ENCODE measurements around the genes ACTN4, SIRT2 and MRPS12.

GRCh38 chr19:38638281-38638814 lies 9.1 kb upstream of the ACTN4 start:
- PRO-cap: no peak
- RRBS: no CpG with 5 or more reads among the region's 3 CpGs

- PRO-cap: bidirectional peak, plus-strand start at chr19:38647687, minus-strand start at chr19:38647374
- RRBS: under 1% methylated on average over 12 of the region's 71 CpGs
Observed at GRCh38 chr19:38647558-38648719, at the start of gene ACTN4. Gene ACTN4, plus strand, starts transcription at chr19:38647649.

DNA sequence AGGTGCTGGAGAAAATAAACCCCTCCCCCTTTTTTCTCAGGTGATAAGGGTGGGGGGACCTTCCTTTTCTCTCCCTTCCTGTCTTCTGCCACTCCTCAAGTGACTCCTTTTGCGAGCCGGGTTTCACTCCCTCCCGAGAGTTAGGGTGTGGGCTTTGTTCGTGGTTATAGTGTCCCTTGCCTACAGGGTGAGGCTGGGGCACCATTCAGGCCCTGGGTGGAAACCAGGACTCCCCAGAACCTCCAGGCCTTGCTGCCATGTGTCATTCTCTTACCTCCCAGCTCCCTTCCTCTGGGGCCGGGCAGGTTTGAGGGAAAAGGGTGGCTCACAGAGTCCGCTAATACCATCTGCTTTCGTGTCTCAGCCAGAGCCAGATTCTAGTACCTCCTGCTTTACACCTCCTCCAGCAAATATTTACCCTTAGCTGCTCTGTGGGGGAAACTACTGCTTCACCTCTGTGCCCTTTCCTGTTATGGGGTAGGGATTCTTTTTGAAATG lies 2.8 kb downstream of the ACTN4 start:
- PRO-cap: bidirectional peak, plus-strand start at position 167 of the sequence, minus-strand start at position 101 of the sequence
- RRBS: no CpG with 5 or more reads among the region's 7 CpGs

DNA sequence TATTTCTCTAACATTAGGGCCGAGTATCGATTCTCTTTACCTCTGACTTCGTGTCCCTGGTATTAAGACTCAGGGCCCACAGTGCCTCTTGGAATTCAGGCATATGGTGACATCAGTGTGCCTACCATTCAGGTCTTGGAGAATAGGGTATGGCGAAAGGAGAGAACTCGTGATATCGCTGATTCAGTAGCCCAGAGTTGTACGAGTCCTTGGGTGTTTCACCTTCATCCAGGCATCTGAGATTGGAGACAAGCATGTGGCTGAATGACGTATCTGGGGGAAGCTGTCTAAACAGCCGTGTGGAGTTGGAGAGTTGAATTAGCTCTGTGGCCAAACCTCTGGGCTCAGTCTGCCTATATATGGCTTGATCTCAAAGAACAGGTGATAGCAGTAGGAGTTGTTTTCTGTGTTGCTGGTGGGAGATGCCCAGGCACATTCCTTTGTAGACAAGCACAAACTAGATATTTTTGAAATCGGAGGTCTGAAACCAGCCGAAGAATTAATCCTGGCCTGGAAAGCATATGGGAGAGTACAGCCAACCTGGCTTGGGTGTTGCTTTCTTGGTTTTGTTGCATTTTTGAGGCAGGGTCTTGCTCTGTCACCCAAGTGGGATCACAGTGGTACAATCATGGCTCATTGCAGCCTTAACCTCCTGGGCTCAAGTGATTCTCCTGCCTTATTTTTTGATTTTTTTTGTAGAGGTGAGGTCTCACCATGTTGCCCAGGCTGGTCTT lies 27.4 kb downstream of the ACTN4 start:
- PRO-cap: no peak
- RRBS: no CpG with 5 or more reads among the region's 11 CpGs

DNA sequence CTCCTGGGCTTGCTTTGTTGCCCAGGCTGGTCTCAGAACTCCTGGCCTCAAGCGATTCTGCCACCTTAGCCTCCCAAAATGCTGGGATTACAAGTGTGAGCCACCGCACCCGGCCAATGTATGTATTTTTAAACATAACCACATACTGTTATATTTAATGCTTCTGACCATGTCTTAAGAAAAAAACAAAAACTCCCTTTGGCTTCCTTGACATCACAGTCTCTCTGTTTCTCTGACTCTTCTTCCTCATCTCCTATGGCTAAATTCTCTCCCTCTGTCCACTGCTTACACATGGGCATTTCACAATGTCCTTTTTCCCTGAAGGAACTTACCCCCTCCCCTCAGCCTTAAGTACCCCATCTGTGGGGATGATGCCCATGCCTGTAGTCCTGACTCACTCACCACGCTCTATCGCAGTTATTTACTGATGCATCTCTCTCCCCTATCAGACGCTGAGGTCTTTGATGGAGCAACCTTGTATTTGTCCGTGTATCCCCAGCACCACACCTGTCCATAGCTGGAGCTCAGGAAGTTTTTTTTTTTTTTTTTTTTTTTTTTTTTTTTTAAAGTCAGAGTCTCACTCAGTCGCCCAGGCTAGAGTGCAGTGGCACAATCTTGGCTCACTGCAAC lies 32.3 kb downstream of the ACTN4 start:
- PRO-cap: no peak
- RRBS: no CpG with 5 or more reads among the region's 8 CpGs

- PRO-cap: no peak
- RRBS: no CpG with 5 or more reads among the region's 3 CpGs
Observed at GRCh38 chr19:38694560-38694759, 47.0 kb downstream of the ACTN4 start.

DNA sequence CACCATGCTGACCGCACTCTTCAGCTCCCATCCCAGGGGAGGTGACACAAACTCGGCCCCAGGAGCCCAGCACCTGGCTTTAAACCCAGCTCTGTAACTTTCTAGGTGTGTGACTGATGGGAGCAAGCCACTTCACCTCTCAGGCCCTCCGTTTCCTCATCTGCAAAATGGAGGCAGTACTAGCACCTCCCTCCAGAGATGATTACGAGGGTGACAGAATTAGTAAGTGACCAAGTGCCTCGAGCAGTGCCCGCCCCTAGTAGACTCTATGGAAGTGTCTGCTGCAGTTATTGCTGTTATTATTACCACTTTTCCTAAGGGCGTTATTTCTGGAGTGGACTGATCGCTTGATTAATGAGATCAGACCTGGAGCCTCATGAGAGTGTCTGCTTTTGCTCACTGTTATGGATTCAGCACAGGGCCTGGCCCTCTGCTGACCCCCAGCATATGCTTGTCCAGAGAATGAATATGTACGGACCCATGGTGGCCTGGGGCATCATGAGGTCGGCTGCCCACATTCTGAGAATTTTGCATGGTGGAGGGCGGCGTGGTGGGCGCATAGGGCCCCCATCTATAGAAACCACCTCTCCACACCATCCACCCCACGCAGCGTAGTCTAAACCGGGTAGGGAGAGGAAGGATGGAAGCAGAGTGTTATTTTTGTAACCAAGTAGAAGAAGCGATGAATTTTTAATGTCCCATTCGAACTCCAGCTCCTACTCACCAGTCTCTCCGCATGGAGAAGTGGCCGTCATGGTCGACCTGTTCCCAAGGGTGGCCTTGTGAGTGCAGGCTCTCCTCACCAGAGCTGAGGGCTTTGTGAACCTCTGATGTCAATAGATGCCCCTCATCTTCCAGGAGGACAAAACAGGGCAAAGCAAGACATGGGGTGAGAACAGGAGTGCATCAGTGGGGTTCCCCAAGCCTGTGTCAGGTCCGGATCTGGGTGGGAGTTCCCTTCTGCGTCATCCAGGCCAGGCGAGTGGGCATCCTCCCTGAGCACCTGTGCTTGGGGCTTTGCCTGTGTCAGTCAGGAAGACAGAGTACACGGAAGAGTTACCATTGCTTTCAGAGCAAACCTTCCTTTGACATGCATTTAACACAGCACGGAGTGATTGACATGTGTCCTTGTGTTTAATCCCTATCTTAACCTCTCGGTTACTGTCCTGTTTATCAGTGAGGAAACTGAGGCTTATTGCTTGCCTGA lies 48.0 kb downstream of the CAPN12 start:
- PRO-cap: no peak
- RRBS: no CpG with 5 or more reads among the region's 27 CpGs

DNA sequence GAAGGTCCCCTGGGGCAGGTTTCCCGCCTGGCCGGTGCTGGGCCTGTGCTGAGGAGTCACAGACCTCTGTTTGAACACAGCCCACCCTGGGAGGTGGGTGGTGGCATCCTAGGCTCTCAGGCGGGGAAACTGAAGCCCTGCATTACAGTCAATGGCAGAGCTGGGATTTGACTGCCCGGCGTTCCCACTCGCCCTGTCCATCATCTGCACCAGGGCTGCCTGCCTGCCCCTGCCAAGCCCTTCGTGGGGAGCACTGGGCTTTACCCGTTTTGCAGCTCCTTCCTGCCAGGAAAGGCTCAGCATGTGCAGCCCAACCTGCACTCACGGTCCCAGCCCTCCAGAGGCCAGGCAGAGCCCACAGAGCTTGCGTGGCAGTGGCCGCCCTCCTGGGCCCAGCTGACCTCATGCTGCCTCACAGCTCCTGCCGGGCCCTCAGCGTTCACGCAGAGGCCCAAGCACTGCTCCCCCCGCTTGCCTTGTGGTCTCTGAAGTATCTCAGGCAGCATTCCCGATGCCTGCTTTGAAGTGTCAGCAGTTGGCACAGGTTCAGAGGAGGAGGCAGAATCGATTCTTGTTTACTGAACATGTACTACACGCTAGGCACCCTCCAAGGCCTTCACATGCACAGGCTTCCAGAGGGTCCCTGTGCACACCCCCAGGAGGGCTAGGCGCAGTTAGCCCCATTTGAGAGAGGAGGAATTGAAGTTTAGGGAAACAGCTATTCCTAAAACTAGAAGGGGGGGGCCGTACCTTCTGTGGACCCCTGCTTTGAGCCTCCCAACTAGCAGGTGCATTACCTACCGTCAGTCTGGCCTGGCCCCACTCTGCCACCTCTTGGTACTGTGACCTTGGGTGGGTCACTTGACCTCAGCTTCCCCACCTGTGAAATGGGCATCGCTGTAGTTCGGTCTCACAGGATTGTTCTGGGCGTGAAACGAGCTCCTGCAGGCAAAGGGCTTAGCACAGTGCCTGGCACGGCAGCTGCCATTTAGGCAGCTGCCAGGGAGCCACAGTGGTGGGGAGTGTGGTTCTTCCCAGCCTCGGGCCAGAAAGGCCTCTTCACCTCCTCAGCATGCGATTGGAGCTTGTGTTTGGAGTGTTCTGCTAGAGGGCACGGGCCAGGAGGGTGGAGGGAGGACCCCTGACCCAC lies 32.4 kb downstream of the CAPN12 start:
- PRO-cap: no peak
- RRBS: 83% methylated on average over 2 of the region's 29 CpGs

GRCh38 chr19:38718674-38719606 lies 25.3 kb downstream of the CAPN12 start:
- PRO-cap: bidirectional peak, plus-strand start at chr19:38719504, minus-strand start at chr19:38719312
- RRBS: 75% methylated on average over 2 of the region's 28 CpGs

DNA sequence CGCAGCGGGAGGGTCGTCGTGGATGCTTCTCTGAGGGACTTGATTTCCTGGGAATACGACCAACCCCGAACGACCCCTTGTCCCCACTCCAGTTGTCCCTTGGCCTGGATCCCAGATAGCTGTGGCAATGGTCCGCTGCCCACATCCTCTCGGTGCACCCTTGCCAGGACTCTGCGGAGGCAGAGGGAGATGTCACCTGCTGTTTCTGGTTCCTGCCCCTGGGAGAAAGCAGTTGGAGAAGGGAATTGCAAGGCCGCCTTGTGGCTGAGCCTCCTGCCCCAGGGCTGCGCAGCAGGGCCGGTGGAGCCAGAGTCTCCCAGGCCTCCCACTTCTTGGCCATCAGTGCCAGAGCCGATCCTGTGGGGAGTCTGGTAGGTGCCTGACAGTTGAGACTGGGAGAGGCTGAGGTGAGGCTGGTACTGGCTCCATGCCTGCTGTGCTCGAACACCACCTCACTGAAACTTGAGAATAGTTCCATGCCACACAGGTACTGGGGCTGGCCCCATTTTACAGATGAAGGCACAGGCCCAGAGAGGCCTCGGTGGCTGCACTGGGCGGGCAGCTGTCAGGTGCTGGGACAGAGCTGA lies 24.0 kb downstream of the CAPN12 start:
- PRO-cap: no peak
- RRBS: no CpG with 5 or more reads among the region's 17 CpGs

DNA sequence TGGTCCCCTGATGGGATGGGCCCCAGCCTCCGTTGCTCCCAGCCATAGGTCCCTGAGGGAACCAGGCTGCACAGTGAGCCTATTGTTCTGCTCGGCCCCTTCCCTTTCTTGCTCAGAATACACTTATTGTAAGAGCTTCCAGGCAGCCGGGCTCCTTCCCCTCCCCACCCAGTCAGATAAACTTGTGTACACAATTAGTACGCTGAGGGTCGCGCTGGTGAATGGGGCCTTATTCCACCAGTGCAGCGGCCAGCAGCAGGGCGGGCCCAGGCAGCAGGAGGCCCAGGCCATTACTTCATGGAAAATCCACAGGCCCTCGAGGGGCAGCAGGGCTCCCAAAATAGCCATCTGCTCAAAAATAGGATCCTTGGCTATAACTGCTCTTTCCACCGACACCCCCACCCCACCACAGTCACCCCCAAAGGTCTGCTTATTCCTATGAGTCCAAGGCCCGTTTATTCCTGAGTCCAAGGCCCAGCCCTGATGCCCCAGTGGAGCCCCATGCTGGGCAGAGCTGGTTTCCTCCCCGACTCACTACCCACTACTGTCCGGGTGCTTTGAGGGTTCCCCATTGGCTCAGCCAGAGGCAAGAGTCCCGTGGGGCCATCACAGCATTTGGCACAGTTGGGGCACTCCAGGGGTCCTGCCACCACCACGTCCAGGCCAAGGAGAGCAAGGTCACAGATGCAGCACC lies 22.1 kb downstream of the CAPN12 start:
- PRO-cap: no peak
- RRBS: no CpG with 5 or more reads among the region's 15 CpGs

DNA sequence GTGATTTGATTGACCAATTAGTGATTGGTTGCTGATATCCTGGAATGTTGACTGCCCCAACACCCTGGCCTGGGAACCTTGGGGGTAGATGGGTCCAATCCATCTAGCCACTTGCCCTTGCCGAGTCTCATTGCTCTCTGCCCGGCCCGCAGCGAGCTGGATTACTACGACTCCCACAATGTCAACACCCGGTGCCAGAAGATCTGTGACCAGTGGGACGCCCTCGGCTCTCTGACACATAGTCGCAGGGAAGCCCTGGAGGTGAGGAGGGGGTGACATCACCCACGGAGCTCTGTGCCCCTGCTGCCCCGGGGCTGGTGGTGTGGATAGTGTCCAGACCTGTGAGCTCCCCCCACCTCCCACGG lies 20.8 kb downstream of the CAPN12 start:
- PRO-cap: no peak
- RRBS: no CpG with 5 or more reads among the region's 12 CpGs

DNA sequence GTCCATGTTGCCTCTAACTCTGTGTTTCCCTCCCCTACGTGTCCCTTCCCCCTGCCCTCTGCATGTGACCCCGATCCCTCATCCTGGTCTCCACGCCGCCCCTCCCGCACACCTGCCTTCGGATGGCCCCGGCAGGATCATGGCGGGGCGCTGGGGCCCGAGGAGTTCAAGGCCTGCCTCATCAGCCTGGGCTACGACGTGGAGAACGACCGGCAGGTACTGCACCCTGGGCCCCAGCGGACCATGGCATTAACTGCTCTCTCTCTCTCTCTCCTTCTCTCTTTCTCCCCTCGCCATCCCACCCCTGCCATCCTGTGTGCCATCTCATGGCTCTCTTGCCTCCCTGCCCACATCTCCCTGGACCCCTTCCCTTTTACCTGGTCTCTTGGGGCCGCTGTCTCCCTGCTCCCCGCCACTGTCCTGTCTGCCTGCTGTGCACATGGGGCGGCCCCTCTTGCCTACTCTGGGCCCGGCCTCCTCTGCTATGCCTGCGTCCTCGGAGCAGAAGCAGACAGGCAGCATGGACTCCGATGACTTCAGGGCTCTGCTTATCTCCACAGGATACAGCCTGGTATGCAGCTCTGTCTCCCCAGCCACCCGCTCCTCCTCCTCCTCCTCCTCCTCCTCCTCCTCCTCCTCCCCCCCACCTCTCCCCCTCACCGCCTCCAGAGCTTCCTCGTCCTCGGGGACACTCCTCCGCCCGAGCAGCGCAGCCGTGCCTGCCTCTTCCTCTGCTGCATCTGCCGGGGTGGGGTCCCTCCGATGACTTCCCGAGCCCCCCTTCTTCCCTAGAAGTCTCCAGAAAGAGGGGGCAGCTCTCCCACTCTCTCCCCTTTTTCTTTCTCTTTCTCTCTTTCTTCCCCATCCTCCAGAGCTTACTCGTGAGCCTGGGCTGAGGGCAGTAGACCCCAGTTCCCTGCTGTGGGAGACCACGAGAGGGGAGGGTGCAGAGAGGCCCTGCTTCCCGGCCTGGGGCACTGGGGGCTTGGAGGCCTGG lies 16.2 kb downstream of the CAPN12 start:
- PRO-cap: no peak
- RRBS: 89% methylated on average over 5 of the region's 37 CpGs

- PRO-cap: no peak
- RRBS: no CpG with 5 or more reads among the region's 7 CpGs
Observed at GRCh38 chr19:38730547-38730742, 13.8 kb downstream of the CAPN12 start.

DNA sequence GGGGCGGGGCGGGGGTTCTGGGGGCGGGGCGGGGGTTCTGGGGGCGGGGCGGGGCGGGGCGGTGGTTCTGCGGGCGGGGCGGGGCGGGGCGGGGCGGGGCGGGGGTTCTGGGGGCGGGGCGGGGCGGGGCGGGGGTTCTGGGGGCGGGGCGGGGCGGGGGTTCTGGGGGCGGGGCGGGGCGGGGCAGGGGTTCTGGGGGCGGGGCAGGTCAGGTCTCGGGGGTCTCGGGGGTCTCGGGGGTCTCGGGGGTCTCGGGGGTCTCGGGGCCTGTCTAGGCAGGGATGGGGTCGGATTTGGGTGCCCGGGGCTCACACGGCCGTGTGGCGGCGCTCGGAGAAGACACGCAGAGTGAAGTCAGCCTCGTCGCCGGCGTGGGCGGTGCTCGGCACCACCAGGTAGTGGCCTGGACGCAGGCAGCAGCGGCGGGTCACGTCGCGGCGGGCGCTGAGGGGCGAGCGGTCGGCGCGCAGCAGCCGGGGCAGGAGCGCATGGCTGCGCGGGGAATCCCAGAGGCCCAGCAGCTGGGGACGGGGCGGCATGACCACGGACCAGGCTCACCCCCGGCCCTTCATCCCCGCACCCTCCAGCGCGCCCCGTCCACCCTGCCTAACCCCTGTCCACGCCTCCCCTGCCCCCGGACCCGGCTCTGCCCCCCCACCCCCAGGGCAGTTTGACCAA lies 8.3 kb downstream of the CAPN12 start:
- PRO-cap: unidirectional peak, plus-strand start at position 311 of the sequence
- RRBS: 26% methylated on average over 25 of the region's 74 CpGs

DNA sequence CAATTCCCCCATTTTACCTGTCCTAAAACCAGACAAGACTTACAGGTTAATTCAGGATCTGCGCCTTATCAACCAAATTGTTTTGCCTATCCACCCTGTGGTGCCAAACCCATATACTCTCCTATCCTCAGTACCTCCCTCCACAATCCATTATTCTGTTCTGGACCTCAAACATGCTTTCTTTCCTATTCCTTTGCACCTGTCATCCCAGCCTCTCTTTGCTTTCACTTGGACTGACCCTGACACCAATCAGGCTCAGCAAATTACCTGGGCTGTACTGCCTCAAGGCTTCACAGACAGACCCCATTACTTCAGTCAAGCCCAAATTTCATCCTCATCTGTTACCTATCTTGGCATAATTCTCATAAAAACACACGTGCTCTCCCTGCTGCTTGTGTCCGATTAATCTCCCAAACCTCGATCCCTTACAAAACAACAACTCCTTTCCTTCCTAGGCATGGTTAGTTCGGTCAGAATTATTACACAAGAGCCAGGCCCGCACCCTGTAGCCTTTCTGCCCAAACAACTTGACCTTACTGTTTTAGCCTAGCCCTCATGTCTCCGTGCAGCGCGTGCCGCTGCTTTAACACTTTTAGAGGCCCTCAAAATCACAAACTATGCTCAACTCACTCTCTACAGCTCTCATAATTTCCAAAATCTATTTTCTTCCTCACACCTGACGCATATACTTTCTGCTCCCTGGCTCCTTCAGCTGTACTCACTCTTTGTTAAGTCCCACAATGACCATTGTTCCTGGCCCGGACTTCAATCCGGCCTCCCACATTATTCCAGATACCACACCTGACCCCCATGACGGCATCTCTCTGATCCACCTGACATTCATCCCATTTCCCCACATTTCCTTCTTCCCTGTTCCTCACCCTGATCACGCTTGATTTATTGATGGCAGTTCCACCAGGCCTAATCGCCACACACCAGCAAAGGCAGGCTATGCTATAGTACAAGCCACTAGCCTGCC lies 8.7 kb upstream of the CAPN12 start:
- PRO-cap: no peak
- RRBS: no CpG with 5 or more reads among the region's 16 CpGs

DNA sequence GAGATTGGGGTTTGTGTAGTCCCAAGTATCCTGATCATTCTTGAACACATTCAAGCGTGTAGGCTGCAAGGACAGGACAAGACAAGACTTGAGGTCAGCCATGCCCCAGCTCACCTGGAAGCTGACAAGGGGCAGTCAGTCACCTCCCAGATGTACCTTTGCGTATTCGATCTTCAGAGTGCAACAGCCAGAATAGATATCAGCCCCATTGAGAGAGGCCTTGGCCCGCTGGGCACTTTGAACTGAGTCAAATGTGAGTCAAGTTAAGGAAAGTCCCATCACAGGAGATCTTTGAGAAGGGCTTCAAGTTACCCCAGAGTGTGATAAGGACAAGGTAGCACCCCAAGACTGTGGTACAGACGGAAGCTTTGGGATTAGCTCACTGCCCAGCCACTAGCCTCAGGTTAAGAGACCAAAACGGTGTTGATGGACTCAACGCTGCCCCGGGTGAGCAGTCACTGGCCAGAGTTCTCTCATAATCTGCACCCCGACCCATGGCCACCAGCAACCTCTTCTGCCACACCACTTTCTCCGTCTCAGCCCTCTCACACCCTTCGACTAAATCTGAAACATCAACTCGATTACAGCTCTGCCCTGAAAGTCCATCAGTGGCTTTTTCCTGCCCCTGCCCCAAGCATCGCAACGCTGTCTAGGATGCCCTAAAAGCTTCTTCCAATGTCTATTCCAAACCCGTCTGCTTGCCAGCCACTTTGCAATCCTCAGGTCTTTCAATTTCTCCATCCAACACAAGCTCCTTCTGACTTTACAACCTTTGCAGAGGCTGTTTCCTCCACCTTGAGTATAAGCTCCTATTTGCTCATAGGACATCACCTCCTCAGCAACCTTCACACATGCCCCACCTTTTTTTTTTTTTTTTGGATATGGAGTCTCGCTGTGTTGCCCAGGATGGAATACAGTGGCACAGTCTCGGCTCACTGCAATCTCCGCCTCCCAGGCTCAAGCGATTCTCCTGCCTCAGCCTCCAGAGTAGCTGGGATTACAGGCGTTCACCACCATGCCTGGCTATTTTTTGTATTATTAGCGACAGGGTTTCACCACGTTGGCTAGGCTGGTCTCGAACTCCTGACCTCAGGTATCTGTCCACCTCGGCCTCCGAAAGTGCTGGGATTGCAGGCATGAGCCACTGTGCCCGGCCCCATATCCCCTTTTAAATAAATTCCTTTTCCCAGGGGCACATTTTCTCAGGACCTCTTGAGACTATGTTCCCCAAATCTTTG lies 5.5 kb downstream of the HNRNPL start:
- PRO-cap: no peak
- RRBS: no CpG with 5 or more reads among the region's 26 CpGs

GRCh38 chr19:38852851-38853399 lies 3.1 kb upstream of the HNRNPL start:
- PRO-cap: no peak
- RRBS: 0% methylated on average over 1 of the region's 19 CpGs

DNA sequence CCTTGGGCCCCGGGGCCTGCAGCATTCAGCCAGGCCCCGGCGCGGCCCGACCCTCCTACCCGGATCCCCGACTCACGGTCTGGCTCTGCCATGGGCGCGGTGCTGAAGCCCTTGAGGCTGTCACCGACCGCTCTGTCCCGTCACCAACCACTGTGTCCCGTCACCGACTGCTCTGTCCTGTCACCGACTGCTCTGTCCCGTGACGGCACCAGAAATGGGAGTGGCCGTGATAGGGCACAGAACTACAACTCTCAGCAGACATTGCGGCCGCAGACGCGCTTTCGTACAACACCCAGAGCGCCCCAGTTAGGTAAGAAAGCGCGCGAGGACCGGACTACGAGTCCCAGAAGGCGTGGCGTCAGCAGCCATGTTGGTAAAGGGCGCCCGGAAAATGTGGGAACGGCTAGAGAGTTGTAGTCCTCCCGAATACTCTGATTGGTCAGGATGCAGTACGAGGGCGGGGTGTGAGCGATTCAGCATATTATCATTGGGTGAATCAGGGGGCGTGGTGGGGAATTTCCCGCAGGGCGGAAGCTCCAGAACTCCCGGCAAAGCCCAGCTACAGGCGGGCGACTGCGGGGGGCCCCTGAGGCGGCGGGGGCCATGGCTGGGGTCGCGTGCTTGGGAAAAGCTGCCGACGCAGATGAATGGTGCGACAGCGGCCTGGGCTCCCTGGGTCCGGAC lies at the start of gene SIRT2:
Gene SIRT2, minus strand, starts transcription at position 189 of the 684 bp plus-strand sequence.
- PRO-cap: bidirectional peak, plus-strand start at position 551 of the sequence, minus-strand start at position 308 of the sequence
- RRBS: under 1% methylated on average over 6 of the region's 55 CpGs

DNA sequence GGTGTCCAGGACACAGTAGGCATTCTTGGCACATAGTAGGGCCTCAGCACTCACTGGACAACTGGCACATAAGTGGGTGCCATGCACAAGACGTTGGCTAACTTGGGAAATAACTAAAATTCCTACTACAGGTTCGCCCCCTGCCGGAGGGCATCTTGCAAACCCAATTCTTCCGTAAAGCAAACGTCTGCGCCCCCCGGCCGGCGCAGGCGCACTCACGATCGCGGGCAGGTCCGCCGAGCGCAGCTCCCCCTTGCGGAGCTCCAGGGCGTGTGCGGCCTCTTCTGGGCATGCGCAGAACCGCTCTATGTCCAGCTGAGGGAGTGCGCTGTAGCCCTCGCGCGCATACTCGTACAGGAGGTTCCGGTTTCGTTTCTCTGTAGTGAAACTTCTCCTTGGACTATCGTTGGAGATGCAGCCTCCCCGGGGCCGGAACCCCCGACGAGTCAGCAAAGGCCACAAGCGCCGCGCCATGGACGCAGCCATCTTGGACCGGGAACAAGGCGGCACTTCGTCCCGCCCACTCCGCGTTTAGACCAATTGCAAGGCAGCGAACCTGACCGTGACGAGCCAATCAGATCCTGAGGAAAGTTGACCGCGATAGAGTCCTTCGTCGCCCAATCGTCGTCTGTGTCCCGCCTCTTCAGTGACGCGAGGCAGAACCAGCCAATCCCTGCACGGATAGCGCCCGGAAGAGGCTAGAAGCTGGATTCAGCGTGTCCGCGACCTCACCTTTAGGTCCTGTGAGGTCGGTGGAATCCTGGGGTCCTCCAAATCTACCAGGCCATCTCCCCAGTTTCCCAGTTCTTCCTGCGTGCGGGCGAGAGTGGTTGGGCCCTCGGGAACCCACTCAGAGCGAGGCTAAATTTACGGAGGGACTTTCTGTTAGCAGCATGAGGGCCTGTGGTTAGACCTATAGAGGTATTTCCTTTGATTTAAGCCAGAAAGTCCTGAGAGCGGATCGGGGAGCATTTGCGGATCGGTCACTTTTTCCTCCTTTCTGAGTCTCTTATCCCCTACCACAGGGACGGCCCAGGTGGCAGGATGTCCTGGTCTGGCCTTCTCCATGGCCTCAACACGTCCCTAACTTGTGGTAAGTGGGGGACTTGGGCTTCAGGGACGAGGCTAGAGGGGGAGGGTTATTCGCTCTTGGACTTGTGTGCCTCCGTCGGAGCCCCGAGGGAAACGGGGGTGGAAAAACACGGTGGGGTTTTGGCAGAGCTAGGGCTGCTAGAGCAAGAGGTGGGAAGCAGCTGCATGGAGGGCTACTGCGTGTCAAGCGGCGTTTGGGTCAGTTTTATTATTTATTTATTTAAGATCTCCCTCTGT lies at the start of gene MRPS12:
Gene MRPS12, plus strand, starts transcription at position 694 of the 1,329 bp plus-strand sequence.
- PRO-cap: bidirectional peak, plus-strand start at position 297 of the sequence, minus-strand start at position 104 of the sequence; bidirectional peak, plus-strand start at position 694 of the sequence, minus-strand start at position 497 of the sequence
- RRBS: 2% methylated on average over 8 of the region's 84 CpGs

All from MCF 10A (cell line).